Hematopoietic multipotent progenitor cell (in vitro differentiated cells): ENCODE measurements around a stretch of chr3.

- CAGE, long polyA plus RNA: no peak
Measured at GRCh38 chr3:23646159-23646734, 159.5 kb upstream of the UBE2E1 start.

- CAGE, long polyA plus RNA: no peak
Measured at GRCh38 chr3:23748868-23749219, 56.9 kb upstream of the UBE2E1 start.

DNA sequence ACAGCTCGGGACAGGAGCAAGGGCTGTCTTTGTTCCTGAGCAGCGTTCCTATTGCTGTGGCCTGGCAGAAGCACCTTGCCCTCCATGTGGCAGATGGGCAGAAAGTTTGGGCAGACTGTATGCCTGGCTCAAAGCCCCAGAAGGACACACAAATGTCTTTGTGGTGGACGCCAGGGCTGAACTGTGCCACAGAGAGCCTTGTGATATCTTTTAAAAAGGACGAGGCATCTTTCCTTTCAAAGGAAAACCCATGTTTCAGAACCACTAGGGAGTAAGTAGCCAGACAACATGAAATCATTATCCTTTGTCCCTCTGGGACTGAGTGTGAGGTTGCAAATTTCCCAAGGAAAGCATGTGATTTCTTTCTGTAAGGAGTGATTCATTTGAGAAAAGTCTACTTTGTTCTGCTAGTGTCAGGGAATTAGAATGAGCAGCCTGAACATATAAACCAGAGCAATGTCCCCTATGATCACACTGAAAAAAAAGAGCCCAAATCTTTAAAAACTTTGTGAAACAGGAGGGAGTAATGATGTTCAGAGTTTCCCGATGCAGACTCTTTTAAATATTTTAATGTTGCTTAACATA lies 29.2 kb upstream of the UBE2E1 start:
- CAGE, long polyA plus RNA: no peak

- CAGE, long polyA plus RNA: no peak
Measured at GRCh38 chr3:23807224-23807575, 1.4 kb downstream of the UBE2E1 start.

DNA sequence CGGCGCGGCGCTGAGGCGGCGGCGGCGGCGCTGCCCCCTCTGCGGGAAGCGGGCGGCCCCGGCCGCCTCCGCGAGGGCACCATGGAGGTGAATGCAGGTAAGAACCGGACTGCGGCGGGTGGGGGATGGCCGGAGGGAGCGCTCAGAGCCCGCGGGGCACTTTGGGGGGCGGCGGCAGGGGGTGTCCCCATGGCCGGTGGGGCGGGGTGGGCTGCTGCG lies 321 bp downstream of the NR1D2 start:
- CAGE, long polyA plus RNA: no peak

GRCh38 chr3:23975063-23975316 lies 29.9 kb downstream of the NR1D2 start:
- CAGE, long polyA plus RNA: no peak

DNA sequence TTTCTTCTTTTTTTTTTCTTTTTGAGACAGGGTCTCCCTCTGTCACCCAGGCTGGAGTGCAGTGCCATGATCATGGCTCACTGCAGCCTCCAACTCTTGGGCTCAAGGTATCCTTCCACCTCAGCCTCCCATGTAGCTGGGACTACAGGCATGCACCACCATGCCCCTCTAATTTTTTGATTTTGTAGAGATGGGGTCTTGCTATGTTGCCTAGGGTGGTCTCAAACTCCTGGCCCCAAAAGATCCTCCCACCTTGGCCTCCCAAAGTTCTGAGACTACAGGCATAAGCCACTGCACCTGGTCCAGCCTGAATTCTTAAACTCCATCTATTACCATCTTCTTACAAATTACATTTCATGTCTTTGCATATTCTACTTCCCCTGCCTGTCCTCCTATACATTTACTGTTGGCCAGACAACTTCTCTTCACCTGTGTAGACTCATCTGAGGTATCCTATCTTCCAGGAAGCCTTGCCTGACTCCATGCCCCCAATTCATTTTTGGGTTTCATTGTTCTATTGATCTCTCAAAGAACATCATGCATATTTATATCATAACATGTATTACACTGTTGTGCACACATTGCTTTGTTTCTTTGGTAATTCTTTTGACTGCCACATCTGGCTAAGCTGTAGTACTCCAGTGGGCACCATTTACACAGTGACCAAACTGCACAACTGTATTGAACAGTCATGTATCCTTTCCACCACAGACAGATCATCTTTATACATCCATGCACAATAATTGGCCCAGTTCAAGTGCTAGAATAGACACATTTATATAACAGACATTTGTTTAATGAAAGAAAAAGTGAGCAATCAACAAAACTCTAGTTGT lies 165.5 kb downstream of the THRB start:
- CAGE, long polyA plus RNA: no peak

DNA sequence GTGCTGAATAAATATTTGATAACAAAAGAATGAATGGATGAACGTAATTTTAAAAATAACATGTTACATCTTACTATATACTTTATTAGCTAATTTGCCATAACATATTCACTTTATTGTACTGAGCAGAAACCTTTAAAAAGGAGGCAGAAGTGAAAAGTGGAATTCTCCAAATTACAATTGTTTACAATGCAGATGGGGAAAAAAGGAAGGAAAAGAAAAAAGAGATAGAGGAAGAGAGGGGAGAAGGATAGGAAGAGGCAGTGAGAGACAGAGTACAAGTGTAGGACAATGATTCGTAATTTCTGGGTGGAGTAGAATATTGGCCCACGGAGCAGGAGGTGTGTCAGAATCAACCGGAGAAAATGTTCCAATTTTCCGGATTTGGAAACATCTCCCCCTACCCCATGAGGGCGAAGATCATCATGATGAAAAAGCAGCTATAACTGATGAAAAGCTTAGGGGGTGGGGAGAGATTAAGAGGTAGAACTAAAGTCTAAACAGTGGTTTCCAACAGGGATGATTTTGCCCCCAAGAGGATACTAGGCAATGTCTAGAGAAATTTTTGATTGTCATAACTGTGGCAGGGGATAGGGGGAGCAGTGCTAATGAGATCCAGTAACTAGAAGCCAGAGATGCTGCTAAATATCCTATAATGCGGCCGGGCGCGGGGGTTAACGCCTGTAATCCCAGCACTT lies 16.1 kb downstream of the THRB start:
- CAGE, long polyA plus RNA: no peak

DNA sequence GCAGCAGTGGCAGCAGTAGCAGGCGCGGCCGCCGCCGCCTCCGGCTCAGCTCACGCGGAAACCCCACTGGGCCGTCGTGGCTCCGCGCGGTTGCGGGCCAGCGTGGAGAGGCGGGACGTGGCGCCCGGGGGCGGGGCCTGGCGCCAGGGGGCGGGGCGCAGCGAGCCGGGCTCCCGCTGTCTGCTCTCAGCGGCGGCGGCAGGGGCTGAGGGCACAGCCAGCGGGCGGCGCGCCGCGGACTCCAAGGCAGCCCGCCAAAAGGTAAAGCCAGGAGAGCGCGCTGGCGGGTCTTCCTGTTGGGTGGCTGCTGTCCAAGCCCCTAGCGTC lies 334.5 kb upstream of the THRB start:
- CAGE, long polyA plus RNA: no peak

DNA sequence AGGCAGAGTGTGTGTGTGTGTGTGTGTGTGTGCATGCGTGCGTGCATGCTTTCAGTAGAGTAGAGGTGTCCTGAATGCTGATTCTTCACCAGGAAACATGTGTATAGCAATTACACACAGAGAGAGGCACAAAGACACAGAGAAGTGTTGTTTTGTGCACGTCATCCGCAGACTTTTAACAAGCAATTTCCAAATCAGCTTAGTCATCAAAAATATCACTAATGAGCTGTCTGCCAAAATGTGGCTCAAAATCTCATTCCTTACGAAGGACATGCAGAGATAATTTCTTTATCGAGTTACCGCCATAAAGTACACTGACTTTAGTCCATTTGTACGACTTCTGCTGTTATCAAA lies 275.0 kb upstream of the RARB start:
- CAGE, long polyA plus RNA: no peak

DNA sequence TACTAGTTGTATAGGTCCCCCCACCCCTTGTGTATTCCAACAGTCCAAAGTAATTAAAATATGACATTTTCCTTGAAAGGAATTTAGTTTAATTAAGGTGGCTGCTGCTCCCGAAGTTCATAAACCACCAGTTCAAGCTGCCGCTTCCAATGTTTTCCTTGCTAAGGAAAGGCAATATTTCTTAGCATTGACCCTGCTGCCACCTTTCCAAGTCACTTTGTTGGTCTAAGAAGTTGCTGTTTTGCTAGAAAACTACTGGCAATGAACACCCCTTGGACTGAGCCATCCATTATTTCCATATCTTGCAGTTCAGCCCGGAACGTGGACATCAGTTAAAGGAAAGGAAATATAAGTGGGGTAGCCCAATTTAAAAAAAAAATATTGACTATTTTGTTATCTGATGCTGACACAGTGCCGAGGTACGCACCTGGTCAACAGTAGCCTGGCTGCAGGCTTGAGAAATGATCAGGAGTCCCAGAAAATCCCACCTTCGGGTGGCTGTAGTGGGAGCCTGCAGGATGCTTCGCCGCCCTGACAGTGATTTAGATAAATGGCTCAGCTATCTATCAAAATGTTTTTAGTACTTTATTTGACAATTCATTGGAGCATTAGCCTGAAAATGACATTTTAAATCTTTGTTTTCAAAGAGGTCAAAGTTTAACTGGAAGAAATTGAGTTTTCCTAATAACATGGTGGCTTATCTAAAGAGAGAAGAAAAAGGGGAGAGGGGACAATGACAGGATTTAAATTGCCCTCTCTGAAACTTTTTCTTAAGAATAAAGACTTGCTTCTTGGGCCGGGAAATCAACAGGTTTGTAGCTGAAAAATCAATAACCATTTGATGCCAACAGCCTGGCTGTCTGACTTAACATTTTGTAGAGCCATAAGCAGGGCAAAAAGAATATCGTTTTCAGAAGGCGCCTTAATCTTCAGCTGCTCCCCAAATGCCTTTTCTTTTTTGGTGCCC lies 1.5 kb downstream of the RARB start:
- CAGE, long polyA plus RNA: no peak

- CAGE, long polyA plus RNA: no peak
Measured at GRCh38 chr3:25455554-25456360, 27.7 kb downstream of the RARB start.

GRCh38 chr3:25626335-25627172 lies 38.2 kb downstream of the TOP2B start:
- CAGE, long polyA plus RNA: no peak

GRCh38 chr3:25663366-25663771 lies 1.3 kb downstream of the TOP2B start:
- CAGE, long polyA plus RNA: no peak

DNA sequence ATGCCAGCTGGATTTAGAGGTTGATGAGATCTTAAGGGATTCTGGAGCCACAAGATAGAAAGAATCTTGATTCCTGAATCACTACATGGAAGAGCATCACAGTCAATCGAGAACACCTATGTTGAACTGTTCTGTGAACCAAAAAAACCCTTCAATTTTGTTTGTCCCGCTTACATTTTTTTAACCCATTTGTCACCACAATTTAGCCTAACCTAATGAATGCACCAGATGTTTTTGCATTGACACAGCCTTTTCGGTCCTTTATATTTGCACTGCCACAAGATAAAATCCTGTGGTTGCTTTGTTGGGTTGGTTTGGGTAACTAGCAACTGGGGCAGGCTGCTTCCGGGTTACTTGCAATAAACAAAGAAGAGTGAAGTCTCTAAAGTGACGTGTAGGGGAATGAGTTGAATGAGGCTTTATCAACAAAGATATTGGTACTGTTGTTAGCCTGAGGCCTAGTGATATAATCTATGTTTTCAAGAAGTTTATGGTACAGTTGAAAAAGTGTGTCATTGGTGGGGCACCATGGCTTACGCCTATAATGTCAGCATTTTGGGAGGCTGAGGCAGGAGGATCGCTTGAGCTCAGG lies 121.6 kb downstream of the OXSM start:
- CAGE, long polyA plus RNA: no peak

DNA sequence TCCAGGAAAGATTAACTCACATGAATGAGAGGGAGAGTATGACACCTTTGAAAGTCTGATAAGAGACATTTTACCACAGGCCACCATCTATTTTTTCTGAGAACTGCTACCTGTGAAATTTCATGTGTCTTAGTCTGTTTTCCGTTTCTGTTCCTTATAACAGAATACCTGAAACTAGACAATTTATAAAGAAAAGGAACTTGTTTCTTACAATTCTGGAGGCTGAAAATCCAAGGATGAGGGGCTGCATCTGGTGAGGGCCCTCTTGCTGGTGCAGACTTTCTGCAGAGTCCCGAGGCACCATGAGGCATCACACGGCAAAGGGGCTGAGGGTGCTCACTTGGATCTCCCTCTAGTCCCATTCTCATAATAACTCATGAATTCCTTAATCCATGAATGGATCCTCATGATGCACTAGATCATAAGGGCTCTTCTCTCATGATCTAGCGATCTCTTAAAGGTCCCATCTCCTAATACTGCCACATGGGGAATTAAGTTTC lies 159.2 kb downstream of the NEK10 start:
- CAGE, long polyA plus RNA: no peak

DNA sequence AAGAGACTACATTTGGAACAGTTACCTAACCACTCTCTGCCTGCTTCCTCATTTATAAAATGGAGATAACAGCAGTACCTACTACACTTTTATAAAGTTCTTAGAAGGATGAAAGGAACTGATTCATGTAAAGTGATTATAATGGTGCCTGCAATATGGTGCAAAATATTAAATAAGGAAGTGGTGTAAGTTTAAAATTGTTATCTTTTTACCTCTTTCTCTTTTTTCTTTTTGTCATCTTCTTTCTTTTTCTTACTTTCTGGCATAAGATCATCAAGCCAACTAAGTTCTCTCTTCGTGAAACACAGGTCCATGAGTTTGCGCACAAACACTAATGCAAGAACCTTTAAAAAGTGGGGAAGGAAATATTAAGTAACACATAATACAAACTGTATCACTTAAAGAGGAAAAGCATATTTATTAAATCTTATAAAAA lies 16.5 kb upstream of the NEK10 start:
- CAGE, long polyA plus RNA: no peak

DNA sequence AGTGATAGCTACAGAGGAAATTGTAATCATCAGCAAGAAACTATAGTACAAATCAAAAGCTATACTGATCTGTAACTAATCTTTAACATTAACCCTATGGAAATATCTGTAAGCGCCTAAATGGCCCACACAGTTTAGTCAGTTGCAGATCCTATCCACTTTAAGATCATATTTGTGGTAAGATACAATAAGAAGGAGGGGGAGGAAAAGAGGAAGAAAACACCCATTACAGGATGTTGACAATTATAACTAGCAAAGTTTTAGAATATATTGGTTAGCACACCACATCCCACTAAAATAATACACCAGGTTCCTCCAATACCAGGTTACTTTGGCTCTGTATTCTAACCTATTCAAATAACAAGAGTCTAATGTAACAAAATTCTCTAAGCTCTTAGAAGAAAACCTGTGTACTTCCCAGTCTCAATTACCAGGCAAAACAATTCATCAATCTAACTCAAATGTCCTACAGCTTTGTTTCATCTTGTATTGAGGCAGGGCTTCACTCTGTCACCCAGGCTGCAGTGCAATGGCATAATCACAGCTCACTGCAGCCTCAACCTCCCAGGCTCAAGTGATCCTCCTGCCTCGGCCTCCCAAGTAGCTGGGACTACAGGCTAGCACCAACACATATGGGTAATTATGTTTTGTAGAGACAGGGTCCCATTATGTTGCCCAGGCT lies 4.3 kb downstream of the SLC4A7 start:
- CAGE, long polyA plus RNA: no peak

GRCh38 chr3:28866612-28866977 lies 414.3 kb upstream of the RBMS3 start:
- CAGE, long polyA plus RNA: no peak

DNA sequence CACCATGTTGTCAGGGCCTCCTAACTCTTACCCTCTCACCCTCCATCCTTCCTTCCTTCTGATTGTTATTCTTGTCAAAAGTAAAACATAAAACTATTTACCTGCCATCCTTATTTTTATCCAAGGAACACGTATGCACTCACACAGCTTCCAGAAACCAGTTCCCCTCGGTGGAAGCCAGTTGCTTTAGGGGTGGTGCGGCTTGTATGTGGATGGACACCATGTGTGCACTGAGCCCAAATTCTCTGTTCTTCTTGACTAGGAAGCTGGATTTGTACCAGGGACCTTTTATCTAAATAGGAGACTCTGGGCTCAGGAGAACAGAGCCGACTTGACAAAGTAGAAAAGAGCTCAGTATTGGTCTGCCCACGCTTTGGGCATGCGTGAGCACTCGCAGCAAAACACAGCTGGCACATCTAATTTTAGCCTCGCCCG lies 1.2 kb upstream of the RBMS3 start:
- CAGE, long polyA plus RNA: no peak